ENCODE results near the gene ABLIM1.

DNA sequence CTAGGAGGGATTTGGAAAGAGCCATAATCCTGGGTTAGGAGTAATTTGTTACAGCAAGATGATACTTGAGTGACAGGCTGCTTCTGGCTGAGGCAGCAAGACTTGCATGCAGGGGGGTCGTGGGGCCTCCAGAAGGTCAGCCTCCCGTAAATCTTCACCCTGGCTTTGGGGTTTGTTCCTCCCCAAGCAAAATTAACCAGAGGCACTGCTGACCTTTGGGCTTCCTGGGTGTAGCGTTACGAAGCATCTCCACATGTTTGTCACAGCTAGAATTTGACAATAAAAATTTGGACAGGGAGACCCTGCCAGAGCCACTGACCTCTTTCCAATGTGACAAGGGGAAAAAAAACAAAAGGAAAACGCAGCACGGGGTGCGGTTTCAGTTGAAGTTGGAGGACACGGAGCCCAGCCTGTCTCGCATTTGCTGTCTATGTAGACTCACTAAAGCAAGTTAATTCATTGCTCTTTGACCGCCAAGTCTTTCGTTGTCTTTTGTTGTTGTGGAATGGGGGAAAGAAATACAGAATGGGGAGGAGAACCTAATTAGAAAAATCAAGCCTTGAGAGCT, 78.2 kb downstream of the TCF7L2 start:
- RAMPAGE, long total RNA: no peak
- RRBS: no CpG with 5 or more reads among the region's 11 CpGs

DNA sequence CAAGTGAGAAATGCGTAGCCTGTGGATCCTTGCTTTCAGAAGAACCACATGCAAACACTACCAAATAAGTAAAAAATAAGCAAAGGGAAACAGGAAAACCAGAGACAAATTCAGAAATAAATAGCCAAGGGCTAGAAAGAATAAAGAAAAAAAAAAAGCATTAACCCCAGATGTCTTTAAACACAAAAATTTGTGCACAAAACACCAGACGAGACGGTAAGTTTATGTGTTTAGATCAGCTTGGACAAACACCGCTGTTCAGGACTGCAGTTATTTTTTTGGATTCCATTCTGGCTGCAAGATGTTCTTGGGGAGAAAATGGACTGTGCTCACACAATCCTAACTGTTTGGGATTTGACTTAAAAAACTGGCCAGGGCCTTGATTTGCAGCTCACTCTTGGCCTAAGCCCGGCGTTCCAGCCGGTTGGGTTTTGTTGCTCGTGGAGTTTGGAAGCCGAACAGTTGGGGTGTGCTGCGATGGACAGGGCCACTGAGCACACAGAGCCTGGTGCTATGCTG, 168.0 kb upstream of the HABP2 start:
- RAMPAGE, long total RNA: no peak
- RRBS: no CpG with 5 or more reads among the region's 10 CpGs

GRCh38 chr10:113539187-113539523, 13.7 kb upstream of the HABP2 start:
- RAMPAGE, long total RNA: no peak
- RRBS: no CpG with 5 or more reads among the region's 3 CpGs

DNA sequence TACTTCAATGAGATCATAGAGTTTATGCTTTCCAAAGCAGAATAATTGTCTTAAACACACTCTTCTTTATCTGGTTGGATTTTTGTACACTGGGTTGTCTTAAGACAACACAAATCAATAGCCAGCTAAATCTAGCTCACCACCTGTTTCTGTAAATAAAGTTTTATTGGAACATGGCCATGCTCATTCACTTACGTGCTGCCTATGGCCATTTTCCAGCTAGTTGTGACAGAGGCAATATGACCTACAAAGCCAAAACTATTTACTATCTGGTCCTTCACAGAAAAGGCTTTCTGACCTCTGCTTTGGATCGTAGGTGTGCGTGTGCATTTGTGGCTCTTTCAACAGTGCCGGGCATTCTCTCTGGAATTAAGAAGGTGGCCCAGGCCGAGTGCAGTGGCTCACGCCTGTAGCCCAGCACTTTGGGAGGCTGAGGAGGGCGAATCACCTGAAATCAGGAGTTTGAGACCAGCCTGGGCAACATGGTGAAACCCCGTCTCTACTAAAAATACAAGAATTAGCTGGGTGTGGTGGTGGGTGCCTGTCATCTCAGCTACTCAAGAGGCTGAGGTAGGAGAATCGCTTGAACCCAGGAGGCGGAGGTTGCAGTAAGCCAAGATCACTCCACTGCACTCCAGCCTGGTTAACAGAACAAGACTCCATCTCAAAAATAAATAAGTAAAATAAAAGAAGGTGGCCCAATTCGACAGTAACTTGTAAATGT, 45.4 kb downstream of the NRAP start:
- RAMPAGE, long total RNA: no peak
- RRBS: no CpG with 5 or more reads among the region's 11 CpGs

DNA sequence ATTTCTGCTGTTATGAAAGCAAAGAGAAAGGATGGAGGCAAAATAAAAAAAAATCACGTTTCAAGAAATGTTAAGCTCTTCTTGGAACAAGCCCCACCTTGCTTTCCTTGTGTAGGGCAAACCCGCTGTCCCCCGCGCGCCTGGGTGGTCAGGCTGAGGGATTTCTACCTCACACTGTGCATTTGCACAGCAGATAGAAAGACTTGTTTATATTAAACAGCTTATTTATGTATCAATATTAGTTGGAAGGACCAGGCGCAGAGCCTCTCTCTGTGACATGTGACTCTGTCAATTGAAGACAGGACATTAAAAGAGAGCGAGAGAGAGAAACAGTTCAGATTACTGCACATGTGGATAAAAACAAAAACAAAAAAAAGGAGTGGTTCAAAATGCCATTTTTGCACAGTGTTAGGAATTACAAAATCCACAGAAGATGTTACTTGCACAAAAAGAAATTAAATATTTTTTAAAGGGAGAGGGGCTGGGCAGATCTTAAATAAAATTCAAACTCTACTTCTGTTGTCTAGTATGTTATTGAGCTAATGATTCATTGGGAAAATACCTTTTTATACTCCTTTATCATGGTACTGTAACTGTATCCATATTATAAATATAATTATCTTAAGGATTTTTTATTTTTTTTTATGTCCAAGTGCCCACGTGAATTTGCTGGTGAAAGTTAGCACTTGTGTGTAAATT, 2.6 kb downstream of the ADRB1 start:
- RAMPAGE, long total RNA: no peak
- RRBS: no CpG with 5 or more reads among the region's 8 CpGs

DNA sequence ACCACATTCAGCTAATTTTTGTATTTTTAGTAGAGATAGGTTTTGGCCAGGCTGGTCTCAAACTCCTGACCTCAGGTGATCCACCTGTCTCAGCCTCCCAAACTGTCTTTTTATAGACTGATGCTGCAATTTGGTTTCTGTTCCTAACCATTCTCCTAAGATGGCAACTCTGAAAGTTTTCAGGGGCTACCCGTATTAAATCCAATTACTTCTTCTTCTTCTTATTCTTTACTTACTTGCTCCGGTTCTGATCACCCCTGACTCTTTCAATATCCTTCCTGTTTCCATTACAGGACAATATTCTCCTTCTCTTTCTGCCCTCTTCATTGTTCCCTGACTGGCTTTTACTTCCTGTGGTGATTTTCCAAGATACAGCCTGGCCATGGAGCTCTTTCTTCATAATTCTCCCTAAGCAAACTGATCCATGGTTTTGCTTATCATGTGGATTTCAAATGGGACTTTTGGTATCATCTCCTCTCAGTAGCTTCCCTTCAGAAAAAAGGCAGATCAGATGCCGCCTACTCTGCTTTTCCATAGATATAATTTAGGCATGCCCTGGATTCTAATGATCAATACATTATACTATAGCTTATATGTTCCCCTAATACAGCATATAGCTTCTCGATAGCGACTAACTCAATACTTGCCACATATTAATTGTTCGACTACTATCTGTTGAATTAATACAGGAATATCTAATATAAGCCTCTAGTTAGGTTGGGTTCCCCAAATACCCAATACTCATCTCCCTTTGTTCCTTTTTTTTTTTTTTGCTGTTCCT, 35.4 kb downstream of the CCDC186 start:
- RAMPAGE, long total RNA: no peak
- RRBS: no CpG with 5 or more reads among the region's 6 CpGs

- RAMPAGE, long total RNA: no peak
- RRBS: no CpG with 5 or more reads among the region's 16 CpGs
Observed at GRCh38 chr10:114239907-114240348, 874 bp downstream of the VWA2 start.

DNA sequence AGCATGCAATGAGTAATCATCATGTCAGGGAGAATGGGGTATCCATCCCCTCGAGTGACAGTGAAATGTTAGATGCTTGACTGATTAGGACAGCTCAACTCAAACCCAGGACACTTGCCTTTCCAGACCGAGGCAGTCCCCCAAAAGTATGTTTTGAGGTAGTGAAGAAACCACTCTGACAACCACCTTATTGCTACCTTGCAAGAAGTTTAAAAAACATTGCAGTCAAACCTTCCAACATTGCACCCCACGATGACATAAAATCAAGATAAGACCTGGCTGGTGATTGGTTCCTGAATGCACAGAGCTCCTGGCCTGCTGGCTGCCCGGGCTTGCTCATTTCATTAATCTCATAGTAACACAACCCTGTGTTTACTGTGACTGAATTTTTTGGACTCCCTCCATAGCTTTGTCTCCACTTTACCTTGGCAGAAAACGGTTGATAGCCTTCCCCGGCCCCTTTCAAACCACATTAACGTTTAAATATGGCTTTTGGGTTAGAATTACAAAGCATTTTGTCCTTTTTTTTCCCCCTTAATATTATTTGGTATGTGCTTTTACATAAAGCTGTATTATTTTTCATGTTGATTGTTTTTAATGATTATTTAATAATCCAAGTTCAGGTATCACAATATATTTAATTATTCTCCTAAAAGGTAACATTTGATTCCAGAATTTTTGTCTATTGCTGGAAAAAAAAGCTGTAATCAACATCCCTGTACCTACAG, 27.5 kb downstream of the VWA2 start:
- RAMPAGE, long total RNA: no peak
- RRBS: no CpG with 5 or more reads among the region's 7 CpGs

DNA sequence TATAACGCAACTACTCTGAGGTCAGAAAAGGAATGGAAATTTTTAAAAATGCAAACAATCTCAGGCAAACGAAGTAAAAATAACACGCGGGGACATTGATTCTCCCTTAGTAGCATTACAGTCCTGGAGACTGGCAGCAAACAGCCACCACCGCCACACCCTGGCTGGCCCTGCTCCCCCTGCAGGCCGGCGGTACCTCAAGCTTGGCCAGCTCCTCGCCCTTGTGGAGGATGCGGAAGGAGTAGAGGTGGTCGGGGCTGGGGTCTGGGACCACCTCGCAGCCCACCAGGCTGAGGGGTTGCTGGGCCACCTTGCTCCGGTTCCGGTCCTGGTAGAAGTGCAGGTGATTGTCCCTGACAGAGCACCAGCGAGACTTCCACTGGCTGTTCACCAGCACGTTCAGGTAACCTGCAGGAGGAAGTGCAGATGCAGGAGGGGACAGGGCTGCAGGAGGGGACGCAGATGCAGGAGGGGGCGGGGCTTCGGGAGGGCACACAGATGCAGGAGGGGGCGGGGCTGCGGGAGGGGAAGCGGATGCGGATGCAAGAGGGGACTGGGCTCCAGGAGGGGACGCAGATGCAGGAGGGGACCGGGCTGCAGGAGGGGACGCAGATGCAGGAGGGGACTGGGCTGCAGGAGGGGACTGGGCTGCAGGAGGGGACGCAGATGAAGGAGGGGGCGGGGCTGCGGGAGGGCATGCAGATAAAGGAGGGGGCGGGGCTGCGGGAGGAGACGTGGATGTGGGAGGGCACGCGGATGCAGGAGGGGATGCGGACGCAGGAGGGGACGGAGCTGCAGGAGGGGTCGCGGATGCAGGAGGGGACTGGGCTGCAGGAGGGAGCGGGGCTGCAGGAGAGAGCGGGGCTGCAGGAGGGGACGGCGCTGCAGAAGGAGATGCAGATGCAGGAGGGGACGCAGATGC, 65.7 kb downstream of the VWA2 start:
- RAMPAGE, long total RNA: no peak
- RRBS: no CpG with 5 or more reads among the region's 43 CpGs

DNA sequence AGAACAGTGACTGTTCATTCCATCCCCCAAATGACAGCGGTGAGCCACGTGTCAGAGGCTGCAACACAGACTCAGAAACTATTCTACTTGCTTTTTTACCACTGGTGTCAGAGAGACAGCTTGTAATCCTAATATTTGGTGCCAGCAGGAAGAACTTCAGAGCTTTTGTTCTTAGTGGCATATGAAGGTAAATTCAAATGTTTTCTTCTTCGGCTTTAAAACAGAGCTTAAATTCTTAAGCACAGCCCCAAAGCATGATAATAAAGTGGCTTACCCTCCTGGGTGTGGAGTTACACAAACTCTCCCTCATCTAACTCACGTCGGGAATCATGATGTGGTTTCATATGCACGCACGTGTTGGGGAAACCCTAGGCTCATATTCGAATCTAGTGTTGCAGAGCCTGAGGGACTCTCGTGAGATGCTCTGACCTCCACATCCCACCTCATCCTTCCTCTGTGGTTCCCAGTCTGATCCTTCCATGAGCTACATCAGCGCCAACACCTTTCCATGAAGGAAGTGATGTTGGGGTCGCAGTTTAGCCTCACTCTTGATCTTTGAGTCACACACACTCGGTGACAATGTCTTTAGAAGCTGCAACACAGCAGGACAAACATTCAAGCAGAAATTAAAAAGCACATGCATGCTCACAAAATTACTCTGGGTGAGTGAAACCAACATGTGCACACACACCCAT, 30.3 kb upstream of the AFAP1L2 start:
- RAMPAGE, long total RNA: no peak
- RRBS: no CpG with 5 or more reads among the region's 12 CpGs

- RAMPAGE, long total RNA: no peak
- RRBS: no CpG with 5 or more reads among the region's 4 CpGs
Observed at GRCh38 chr10:114485830-114486171, 81.5 kb upstream of the AFAP1L2 start.

GRCh38 chr10:114491345-114491814, 87.1 kb upstream of the AFAP1L2 start:
- RAMPAGE, long total RNA: no peak
- RRBS: no CpG with 5 or more reads among the region's 3 CpGs

GRCh38 chr10:114495466-114495988, 91.2 kb upstream of the AFAP1L2 start:
- RAMPAGE, long total RNA: no peak
- RRBS: no CpG with 5 or more reads among the region's 3 CpGs

- RAMPAGE, long total RNA: no peak
- RRBS: no CpG with 5 or more reads among the region's 7 CpGs
Observed at GRCh38 chr10:114552086-114552671, 105.9 kb downstream of the ABLIM1 start.

- RAMPAGE, long total RNA: no peak
- RRBS: no CpG with 5 or more reads among the region's 19 CpGs
Observed at GRCh38 chr10:114632560-114633767, 25.1 kb downstream of the ABLIM1 start.

- RAMPAGE, long total RNA: no peak
- RRBS: no CpG with 5 or more reads among the region's 1 CpG
Observed at GRCh38 chr10:114647340-114647873, 10.7 kb downstream of the ABLIM1 start.

DNA sequence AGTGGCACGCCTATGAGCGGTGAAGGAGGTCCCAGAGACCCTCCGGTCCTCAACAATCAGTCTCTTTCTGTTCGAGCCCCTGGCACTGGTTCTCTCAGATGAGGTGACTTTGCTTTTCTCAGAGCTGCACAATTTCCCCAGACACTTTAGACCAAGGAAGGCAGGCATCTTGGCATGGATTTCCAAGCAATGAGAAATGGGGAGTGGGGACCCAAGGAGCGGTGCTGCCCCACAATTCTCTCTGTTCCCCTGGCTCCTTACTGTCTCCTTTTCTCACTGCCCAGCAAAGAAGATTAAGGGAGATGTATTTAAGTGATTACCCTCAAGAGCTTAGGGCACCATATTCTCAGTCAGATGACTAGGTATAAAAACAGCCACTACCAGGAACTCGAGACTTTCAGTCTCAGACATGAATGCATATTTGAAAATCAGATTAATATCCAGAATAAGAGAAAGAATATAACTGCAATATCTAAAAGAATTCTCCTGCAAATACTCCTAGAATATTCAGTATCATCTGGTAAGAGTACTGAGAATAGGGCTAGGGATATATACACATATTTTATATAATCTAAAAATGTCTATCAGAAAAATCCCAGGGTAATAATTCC, at the start of gene ABLIM1:
TSS of gene ABLIM1 (minus strand) at position 243 of the 611 bp plus-strand sequence.
- RAMPAGE, long total RNA: no peak
- RRBS: no CpG with 5 or more reads among the region's 6 CpGs

DNA sequence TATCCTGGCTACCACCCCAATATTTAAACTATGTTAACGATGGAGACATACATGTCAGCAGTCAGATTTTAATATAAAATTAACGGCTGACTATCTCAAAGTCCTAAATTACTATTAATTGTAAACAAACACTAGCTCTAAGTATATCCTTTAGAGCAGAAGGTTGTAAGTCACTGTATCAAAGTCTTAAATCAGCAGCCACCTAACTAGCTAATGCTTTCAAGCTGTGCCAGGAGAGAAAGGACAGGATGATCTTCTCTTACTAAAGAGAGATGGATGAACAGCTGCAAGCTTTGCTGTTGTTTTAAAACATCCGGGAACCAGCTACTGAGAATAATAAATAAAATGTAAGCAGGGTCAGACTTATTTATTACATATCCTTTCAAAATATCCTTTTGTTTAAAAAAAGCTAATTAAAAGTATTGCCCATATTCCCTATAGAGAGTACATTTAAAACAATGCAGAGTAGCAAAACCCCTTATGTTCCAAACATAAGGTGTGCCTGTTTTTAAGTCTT, 24.1 kb upstream of the ABLIM1 start:
- RAMPAGE, long total RNA: no peak
- RRBS: no CpG with 5 or more reads among the region's 3 CpGs

- RAMPAGE, long total RNA: no peak
Observed at GRCh38 chr10:114698291-114698913, 40.3 kb upstream of the ABLIM1 start.

- RAMPAGE, long total RNA: no peak
- RRBS: no CpG with 5 or more reads among the region's 6 CpGs
Observed at GRCh38 chr10:114708047-114708389, 49.9 kb upstream of the ABLIM1 start.

Data from kidney epithelial cell (primary cell).